H1 (cell line): Measurements from ENCODE around the genes IL6, TOMM7 and NPY.

DNA sequence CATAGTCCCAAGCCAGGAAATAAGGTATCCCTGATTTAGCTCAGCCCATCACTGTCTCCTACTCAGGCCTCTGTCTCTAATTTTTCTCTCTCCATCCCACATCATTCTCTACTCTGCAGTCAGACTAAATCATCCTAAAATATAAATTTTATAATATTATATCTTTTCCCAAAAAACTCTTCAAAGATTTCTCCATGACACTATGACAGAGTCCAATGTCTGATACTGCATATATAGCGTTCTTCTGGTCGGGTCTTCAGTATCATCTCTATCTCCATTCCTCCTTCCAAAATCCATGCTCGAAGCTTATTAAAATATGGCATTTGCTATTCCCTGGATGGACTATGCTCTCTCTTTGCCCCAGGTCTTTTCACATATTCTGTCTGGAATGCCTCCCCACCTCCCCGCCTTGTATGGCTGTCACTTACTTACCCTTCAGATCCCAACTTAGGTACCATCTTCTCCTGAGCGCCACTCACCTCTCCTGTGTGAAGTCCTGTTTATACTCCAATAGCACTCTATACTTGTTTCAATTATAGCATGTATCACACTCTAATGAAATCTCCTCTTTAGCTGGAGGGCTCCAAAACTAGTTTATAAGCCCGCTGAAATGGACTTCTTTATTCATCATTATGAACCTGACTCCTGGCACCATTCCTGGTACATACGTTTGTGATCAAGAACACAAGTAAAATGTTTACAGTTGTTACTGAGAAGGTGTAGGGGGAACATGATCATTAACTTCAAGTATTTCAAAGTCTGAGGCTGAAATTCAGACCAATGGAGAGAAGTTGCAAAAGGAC lies 82.1 kb downstream of the RAPGEF5 start:
- RRBS = no CpG with 5 or more reads among the region's 7 CpGs
CAGE:
- cytosol, long polyA plus RNA = no peak
- long polyA plus RNA = no peak
- nucleus, long polyA plus RNA = no peak

GRCh38 chr7:22565407-22565989 lies 65.5 kb upstream of the STEAP1B start:
- RRBS = no CpG with 5 or more reads among the region's 3 CpGs
CAGE:
- cytosol, long polyA plus RNA = no peak
- long polyA plus RNA = no peak
- nucleus, long polyA plus RNA = no peak

- RRBS = no CpG with 5 or more reads among the region's 11 CpGs
CAGE:
- cytosol, long polyA plus RNA = no peak
- long polyA plus RNA = no peak
- nucleus, long polyA plus RNA = no peak
Measured at GRCh38 chr7:22705045-22706000, 21.7 kb upstream of the IL6 start.

DNA sequence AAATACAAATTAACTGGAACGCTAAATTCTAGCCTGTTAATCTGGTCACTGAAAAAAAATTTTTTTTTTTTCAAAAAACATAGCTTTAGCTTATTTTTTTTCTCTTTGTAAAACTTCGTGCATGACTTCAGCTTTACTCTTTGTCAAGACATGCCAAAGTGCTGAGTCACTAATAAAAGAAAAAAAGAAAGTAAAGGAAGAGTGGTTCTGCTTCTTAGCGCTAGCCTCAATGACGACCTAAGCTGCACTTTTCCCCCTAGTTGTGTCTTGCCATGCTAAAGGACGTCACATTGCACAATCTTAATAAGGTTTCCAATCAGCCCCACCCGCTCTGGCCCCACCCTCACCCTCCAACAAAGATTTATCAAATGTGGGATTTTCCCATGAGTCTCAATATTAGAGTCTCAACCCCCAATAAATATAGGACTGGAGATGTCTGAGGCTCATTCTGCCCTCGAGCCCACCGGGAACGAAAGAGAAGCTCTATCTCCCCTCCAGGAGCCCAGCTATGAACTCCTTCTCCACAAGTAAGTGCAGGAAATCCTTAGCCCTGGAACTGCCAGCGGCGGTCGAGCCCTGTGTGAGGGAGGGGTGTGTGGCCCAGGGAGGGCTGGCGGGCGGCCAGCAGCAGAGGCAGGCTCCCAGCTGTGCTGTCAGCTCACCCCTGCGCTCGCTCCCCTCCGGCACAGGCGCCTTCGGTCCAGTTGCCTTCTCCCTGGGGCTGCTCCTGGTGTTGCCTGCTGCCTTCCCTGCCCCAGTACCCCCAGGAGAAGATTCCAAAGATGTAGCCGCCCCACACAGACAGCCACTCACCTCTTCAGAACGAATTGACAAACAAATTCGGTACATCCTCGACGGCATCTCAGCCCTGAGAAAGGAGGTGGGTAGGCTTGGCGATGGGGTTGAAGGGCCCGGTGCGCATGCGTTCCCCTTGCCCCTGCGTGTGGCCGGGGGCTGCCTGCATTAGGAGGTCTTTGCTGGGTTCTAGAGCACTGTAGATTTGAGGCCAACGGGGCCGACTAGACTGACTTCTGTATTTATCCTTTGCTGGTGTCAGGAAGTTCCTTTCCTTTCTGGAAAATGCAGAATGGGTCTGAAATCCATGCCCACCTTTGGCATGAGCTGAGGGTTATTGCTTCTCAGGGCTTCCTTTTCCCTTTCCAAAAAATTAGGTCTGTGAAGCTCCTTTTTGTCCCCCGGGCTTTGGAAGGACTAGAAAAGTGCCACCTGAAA lies at the start of gene IL6:
TSS of gene IL6 (plus strand) at position 446 of the 1,233 bp plus-strand sequence.
- RRBS = no CpG with 5 or more reads among the region's 33 CpGs
CAGE:
- cytosol, long polyA plus RNA = no peak
- long polyA plus RNA = no peak
- nucleus, long polyA plus RNA = no peak

- RRBS = no CpG with 5 or more reads among the region's 40 CpGs
CAGE:
- cytosol, long polyA plus RNA = start-site peak on the minus strand at chr7:22822790-22822844, 2,200 reads
- long polyA plus RNA = start-site peak on the minus strand at chr7:22822790-22822851, 2,429 and 2,719 reads in 2 replicates
- nucleus, long polyA plus RNA = start-site peak on the minus strand at chr7:22822790-22822842, 1,868 reads
Measured at GRCh38 chr7:22822481-22823276, at the start of gene TOMM7. Gene TOMM7 (minus strand): TSS chr7:22822849.

GRCh38 chr7:22842712-22843437 lies 20.2 kb upstream of the TOMM7 start:
- RRBS = no CpG with 5 or more reads among the region's 9 CpGs
CAGE:
- cytosol, long polyA plus RNA = no peak
- long polyA plus RNA = no peak
- nucleus, long polyA plus RNA = no peak

DNA sequence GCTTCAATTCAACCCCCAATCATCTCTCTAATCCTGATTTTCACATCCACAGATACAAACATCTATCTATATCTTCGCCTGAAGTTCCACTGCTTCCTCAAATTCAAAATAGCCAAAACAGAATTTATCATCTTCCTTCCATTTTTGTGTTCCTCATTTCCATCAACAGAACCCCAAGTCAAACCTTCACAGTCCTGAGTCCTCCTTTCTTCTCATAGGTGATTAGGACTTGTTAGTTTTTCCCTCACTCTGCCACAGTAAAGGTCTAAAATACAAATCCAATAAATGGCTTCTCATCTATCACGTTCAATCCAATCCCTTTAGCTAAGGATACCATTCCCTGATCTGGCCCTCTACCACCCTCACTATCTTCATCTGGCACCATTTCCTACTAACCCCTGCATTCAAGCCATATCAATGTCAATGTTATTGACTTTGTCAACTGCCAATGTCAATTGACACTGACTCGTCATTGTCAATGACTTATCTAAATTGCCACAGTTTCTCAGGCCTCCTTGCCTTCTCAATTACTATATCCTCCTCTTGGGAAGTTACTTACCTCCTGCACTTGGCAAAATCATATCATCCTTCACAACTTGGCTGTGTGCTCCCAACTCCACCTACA lies 2.5 kb downstream of the HYCC1 start:
- RRBS = no CpG with 5 or more reads among the region's 3 CpGs
CAGE:
- cytosol, long polyA plus RNA = no peak
- long polyA plus RNA = no peak
- nucleus, long polyA plus RNA = no peak

DNA sequence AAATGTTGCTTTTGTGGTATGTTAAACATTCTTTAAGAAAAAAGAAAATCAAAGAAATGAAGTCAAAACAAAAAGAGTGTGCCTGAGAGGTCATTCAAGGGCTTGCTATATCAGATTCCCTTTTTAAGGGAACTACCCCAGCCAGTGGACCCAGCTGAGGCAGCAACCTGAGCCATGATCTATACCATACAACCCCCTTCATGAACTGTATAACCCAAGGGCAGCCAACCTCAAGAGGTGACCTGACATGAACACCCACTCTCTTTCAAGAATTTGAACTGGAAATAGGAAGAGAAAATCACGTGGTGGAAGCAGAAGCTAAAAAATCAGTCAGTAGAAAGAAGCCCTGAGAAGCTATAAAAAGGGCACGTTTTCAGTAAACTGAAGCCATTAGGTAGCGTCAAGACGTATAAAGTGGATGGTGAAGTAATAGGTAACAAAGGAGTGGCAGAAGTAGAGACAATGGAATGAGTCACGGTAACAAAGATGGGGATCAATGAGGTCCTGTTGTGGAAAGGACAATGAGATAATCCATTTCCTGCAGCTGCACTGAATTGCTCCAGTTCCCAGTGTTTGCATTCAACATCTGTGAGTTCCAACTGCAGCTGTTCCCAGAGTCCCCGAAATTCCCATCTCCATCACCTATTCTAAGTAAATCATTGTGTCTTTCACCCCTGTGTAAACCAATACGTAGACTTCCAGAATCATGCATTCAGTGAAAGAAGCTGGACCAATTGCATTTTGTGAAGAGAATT lies 4.7 kb upstream of the HYCC1 start:
- RRBS = no CpG with 5 or more reads among the region's 7 CpGs
CAGE:
- cytosol, long polyA plus RNA = no peak
- long polyA plus RNA = no peak
- nucleus, long polyA plus RNA = no peak

DNA sequence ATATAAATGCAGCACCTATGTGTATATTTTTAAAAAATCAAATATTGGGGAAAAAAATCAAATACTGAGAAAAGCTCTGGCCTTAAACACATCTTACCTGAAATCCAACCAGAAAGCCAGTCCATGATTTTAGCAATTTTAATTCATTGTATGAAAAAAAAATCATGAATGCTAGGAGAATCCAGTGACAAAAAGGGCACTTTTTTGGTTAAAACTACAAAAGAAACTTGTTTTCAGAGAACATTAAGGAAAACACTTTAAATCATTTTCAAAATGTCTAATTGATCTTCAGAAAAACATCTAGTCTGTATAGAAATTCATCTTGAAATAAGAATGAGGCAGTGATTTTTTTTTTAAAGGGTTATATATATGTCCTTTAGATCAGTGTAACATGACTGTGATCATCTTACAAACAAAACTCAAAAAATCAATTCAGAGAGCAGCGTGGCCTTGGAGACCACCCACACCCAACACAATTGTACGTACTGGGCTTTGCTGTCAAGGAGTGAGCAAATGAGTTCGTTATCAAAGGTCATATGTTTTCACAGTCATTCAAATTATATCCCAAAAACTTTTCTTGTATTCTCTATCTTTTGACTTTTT lies 11.4 kb downstream of the MALSU1 start:
- RRBS = no CpG with 5 or more reads among the region's 3 CpGs
CAGE:
- cytosol, long polyA plus RNA = start-site peak on the minus strand centred at position 88 of the sequence, 25 bp wide, 395 reads; start-site peak on the minus strand centred at position 458 of the sequence, 24 bp wide, 201 reads
- long polyA plus RNA = start-site peak on the minus strand centred at position 88 of the sequence, 25 bp wide, 461 and 355 reads in 2 replicates
- nucleus, long polyA plus RNA = no peak

- RRBS = under 1% methylated on average over 20 of the region's 68 CpGs
CAGE:
- cytosol, long polyA plus RNA = no peak
- long polyA plus RNA = no peak
- nucleus, long polyA plus RNA = no peak
Measured at GRCh38 chr7:23473857-23474461, 3.7 kb upstream of the IGF2BP3 start.

- RRBS = no CpG with 5 or more reads among the region's 11 CpGs
CAGE:
- cytosol, long polyA plus RNA = no peak
- long polyA plus RNA = no peak
- nucleus, long polyA plus RNA = no peak
Measured at GRCh38 chr7:23516264-23516679, 15.5 kb downstream of the TRA2A start.

GRCh38 chr7:23530826-23531299 lies 918 bp downstream of the TRA2A start:
- RRBS = 0% methylated on average over 4 of the region's 21 CpGs
CAGE:
- cytosol, long polyA plus RNA = no peak
- long polyA plus RNA = no peak
- nucleus, long polyA plus RNA = no peak

GRCh38 chr7:24283350-24284337 lies at the start of gene NPY:
Gene NPY (plus strand): TSS chr7:24284190.
- RRBS = 47% methylated on average over 10 of the region's 70 CpGs
CAGE:
- cytosol, long polyA plus RNA = no peak
- long polyA plus RNA = no peak
- nucleus, long polyA plus RNA = no peak

DNA sequence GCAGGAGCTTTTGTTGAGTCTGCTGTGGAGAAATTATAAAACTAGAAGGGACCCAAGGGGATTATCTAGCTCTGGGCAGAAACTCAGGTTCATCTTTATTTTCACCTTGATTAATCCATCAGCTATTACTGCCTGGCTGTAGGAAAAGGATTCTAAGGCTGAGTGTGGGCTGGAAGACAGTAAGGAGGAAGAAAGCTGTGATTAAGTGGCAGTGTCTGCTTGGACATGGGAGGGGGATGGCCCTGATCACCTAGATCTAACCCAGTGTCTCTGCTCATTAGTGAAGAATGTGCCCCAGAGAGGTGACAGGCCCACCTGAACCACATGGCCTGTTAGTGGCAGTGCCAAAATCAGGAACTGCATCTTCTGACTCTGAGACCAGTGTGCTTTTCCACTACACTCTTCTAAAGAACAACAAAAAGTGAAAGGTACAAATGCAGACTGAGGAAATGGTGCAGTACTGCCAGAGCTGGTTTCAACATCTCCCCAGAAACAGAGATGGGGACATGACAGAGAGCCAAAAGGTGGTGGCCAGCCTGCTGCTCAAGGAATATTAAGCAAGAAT lies 30.3 kb downstream of the GSDME start:
CAGE:
- cytosol, long polyA plus RNA = no peak
- long polyA plus RNA = no peak
- nucleus, long polyA plus RNA = no peak

- RRBS = no CpG with 5 or more reads among the region's 8 CpGs
CAGE:
- cytosol, long polyA plus RNA = no peak
- long polyA plus RNA = no peak
- nucleus, long polyA plus RNA = no peak
Measured at GRCh38 chr7:24740916-24741193, 16.4 kb downstream of the GSDME start.

DNA sequence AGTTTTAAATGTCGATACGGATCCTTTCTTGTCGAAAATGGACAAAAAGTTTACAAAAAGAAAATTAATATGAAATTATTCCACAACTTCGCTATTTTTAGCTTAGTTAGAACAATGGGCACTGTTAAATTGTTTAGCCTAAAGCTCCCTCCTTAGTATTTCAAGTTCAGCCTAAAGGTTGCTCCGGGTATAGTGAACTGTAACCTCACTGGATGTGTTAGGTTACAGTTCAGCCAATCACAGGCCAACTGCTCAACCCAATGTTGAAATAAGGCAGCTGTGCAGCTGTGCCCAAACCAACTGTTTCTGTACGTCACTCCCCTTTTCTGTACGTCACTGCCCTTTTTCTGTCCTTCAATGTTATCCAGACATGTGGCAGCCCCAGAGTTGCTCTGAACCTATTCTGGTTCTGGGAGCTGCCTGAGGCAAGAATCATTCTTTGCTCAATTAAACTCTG lies 8.0 kb upstream of the GSDME start:
- RRBS = no CpG with 5 or more reads among the region's 7 CpGs
CAGE:
- cytosol, long polyA plus RNA = no peak
- long polyA plus RNA = no peak
- nucleus, long polyA plus RNA = no peak

DNA sequence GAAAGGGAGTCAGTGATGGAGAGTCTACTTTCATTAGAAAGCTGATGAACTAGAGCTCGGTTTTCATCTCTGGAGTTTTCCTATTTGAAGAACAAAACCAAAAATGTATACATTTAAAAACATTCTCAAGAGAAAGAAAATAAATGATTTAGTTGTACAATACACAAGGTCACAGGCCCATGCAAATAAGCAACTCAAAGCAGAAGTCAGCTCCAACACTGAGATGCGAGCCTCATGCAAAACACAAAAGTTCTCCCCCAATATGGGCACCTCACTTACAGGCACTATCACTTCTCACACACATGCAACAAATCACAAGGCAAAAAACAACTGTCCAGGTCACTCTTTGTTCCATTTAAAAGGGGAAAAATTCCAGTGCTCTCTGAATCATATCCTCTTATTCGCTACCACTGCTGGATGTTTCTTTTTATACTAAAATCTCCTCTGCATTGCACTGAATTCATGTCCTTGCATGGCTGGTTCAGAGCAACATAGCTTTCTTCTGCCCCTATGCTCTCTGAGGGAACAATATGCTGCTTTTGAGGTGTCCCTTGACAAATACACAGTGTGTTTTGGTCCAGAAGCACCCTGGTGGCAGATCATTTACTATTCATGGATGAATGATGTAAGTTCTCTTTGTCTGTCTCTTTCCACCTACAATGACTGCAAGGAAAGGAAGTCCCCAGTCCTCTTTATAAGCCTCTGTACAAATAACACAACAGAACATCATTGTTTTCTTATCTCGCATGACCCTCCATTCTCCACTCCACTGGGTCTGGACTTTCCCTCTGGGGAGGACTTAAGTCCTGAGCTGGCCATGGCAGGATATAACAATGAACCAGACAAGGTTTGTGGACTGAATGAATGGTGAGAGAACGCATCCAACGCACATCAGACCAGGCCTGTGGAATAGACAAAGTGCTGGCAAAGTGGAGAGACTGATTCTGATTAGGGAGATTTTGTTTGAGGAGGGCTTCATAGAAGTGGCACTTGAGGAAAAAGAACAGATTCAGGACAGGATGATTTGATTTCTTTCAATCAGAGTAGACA lies 85.4 kb upstream of the GSDME start:
- RRBS = no CpG with 5 or more reads among the region's 6 CpGs
CAGE:
- cytosol, long polyA plus RNA = no peak
- long polyA plus RNA = no peak
- nucleus, long polyA plus RNA = no peak

DNA sequence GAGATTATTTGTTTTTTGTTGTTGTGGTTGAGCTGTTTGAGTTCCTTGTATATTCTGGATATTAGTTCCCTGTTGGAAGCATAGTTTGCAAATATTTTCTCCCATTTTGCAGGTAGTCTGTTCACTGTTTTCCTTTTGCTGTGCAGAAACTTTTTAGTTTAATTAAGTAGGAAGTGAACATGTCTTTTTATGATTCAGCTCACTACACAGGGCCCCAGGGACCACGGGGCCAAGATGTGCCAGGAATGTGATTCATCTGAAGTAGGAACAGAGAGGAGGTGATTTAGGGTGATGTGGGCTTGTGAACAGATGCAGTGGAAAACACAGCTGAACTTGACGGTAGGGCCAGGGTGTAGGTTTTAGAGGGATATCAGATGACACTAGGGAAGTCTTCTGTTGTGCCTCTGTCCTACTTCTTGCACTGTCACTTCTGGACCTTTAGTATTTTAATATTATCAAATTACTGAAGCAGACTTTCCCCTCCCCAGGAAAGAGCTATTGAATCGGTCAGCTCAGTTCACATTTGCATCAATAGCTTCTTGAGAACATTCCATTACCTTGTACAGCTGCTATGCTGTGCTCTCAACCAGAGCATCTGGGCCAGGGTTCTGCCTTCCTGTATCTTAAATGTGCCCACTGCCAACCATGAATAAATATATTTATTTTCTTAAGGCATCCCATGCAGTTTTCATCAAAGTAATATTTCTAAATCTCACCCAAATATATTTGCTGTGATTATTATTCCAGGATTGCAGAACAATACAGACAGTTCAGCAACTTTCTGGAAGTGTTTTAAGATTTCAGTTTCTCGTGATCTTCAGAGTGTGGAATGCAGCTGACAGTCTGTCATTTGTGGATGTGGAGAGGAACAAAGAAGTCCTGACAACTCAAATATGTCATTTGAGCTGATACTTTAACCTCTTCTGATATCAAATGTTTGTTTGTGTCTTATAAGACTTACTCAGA lies 96.8 kb downstream of the OSBPL3 start:
- RRBS = no CpG with 5 or more reads among the region's 4 CpGs
CAGE:
- cytosol, long polyA plus RNA = no peak
- long polyA plus RNA = no peak
- nucleus, long polyA plus RNA = no peak

GRCh38 chr7:24922976-24923924 lies 56.7 kb downstream of the OSBPL3 start:
- RRBS = no CpG with 5 or more reads among the region's 11 CpGs
CAGE:
- cytosol, long polyA plus RNA = no peak
- long polyA plus RNA = no peak
- nucleus, long polyA plus RNA = no peak

GRCh38 chr7:24963428-24963757 lies 16.6 kb downstream of the OSBPL3 start:
- RRBS = no CpG with 5 or more reads among the region's 3 CpGs
CAGE:
- cytosol, long polyA plus RNA = no peak
- long polyA plus RNA = no peak
- nucleus, long polyA plus RNA = no peak